Placental epithelial cell (primary cell): ENCODE data around the gene SEZ6.

- CAGE, long polyA plus RNA, result no peak
Observed at GRCh38 chr17:28724880-28725469, 1.1 kb downstream of the TLCD1 start.

- CAGE, long polyA plus RNA, result no peak
Observed at GRCh38 chr17:28871012-28871737, 16.4 kb downstream of the ERAL1 start.

GRCh38 chr17:28895974-28896563, 1.5 kb downstream of the FLOT2 start:
- CAGE, long polyA plus RNA, result no peak

DNA sequence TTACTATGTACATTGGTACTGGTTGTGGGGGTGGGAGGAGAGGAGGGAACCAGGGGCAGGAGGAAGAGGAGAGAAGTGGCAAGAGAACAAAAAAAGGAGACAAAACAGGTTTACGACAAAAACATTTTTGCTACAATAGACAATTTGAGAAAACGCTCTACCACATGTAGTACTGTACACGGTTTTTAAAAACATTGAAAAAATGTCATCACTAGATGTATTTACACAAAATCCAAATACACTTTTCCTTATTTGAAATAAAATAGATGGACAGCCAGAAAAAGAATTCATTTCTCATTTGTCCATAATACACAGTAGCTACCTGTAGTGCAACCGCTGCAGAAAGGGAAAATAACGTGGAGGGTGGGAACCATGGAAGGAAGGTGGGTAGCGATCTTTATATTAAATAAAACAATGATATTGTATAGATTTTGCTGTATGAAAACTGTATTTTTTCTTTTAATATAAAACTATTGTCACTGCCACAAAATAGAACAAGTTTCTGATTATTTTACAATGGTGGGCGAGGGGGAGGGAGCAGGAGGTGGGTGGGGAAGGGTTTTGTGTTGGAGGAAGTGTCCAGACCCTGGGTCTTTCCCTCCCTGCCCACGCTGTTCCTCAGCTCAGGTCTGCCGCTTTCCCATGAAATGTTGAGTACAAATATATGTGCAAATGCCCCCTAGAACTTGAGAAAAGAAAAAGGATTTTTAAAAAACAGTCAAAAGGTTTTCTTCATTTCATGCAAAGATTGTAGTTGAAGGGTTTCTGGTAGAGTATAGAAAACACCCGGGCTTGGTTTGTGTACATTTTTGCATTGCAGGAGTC, 2.6 kb upstream of the DHRS13 start:
- CAGE, long polyA plus RNA, result no peak

DNA sequence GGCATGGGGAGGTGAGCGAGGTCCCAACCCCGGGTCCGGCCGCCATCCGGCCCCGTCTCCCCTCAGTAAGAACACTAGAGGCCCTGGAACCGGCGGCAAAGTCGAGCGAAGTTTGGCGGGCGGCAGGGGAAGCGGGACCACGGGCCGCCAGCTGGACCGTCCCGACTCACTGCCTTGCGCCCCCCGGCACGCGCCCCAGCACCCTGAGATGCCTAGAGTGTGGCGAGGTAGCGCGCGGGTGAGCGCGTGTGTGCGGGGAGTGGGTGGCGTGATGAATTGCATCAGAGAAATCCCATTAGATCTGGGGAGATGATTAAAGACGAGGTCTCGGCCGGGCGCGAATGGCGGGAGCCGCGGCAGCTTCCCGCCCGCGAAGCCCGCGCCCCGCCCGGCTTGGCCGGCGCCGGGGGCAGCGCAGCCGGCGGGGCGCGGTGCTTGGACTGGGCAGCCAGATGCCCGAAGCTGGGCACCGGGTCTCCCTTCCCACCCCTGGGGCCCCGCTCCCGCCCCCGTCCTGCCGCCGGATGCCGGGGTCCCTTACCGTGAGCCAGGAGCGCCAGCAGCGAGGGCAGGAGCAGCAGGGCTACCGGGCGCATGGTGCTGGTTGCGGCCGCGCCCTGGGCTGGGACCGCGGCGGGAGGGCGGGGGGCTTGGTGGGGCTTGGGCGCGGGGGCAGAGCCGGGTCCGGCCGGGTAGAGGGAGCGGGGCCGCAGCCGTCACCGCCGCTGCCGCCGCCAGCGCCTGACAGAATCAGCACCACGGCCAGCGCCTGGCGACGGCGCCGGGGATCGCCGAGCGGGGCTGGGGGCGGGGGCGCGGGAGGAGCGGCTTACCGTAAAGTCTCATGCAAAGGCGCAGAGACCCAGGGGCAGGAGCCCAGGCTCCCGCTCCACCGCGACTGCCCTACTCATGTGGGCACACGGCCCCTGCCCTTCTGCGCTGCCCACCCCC, at the start of gene SEZ6:
SEZ6 (minus strand) TSS at position 760 of the 951 bp plus-strand sequence.
- CAGE, long polyA plus RNA, result no peak

- CAGE, long polyA plus RNA, result no peak
Observed at GRCh38 chr17:29117025-29117438, 63.2 kb downstream of the MYO18A start.

DNA sequence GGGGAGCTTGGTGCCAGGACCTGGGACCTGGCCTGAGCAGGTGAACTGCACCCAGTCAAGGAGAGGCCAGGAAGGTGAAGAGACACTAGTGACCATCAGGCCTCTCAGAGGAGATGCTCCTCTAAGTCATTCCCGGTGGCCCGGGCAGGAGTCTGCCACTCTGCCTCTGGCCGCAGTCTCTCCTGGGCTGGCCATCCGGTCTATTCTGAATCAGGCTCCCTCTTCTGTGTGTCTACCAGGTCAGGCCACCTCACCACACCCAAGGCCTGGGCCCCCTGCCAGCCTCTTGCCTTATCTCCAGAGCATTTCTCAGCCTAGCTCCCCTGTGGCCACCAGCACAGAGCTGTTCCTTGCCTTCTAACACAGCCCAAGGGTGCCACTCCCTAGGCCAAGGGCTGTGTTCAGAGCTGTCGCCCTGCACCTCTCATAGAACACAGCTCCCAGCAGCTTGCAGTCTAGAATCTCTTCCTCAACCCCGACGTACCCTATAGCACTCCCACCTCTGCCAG, 55.3 kb downstream of the MYO18A start:
- CAGE, long polyA plus RNA, result no peak

DNA sequence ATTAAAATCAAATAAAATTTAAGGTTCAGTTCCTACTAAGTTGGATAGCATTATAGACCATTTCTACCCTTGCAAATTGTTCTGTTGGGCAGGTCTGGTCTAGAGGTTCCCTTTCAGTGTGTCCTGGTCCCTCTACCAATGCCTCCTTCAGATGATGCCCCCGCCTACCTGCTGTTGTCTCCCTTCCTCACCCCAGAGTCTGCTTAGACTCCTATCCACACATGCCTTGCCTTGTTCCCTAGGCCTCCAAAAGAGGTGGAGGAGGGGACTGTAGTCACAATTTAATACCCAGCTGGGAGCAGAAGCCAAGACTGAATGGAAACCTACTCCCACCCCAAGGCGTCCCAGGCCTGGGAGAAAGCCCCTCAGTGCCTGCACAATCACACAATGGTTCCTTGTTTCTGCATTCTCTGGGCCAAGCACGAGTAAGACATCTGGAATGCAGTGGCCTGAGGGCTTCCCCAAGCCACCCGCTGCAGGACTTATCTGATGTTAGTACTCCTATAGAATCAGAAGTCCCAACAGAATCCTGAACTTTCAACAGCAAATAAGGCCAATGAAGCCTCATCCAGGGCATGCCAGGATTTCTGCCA, 28.8 kb downstream of the MYO18A start:
- CAGE, long polyA plus RNA, result no peak

GRCh38 chr17:29179130-29179945, 860 bp downstream of the MYO18A start:
- CAGE, long polyA plus RNA, result no peak

GRCh38 chr17:29434034-29434657, 44.0 kb downstream of the TAOK1 start:
- CAGE, long polyA plus RNA, result no peak

GRCh38 chr17:29593800-29594361, 949 bp downstream of the ANKRD13B start:
- CAGE, long polyA plus RNA, result no peak

DNA sequence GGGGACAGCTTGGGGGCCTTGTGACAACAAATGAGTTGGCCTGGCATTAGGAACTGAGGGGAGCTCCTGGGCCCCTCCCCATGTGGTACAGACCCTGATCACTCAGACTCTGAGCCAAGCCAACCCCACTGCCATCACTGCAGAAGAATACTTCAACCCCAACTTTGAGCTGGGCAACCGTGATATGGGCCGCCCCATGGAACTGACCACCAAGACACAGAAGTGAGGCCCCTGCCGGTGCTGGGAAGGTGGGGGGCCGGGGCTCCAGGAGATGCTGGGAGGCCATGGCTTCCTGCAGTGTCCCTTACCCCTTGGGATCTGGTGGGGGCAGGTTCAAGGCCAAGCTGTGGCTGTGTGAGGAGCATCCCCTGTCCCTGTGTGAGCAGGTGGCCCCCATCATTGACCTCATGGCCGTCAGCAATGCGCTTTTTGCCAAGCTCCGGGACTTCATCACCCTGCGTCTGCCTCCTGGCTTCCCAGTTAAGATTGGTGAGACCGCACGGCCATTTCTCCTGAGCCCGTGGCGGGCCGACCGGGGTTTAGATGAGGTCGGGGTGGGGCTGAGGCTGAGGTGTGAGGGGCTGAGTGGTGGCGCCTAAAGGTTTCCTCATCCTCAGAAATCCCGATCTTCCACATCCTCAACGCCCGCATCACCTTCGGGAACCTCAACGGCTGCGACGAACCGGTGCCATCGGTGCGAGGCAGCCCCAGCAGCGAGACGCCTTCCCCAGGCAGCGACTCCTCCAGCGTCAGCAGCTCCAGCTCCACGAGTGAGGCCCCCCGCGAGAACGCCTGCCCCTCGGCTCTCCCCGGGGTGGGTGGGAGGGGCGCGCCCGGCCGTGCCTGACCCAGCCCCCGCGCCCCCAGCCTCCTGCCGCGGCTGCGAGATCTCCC, 10.7 kb downstream of the CORO6 start:
- CAGE, long polyA plus RNA, result no peak

- CAGE, long polyA plus RNA, result no peak
Observed at GRCh38 chr17:29626062-29626981, 3.6 kb upstream of the CORO6 start.

DNA sequence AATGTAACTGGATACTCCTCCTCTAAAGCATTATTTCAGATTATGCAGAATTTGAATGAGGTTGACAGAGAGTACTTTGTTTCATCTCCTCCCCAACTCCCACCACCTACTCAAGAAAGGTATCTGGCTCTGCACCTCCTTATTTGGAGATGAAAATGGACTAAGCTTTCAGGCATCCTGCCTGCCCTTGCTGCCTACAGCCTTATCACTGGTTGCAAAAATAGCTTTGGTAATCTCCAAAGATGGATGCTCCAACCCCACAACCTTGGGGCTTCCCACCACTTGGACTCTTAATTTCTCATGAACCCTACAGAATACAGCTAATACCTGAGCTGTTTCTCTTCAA, 45.2 kb upstream of the CORO6 start:
- CAGE, long polyA plus RNA, result no peak

DNA sequence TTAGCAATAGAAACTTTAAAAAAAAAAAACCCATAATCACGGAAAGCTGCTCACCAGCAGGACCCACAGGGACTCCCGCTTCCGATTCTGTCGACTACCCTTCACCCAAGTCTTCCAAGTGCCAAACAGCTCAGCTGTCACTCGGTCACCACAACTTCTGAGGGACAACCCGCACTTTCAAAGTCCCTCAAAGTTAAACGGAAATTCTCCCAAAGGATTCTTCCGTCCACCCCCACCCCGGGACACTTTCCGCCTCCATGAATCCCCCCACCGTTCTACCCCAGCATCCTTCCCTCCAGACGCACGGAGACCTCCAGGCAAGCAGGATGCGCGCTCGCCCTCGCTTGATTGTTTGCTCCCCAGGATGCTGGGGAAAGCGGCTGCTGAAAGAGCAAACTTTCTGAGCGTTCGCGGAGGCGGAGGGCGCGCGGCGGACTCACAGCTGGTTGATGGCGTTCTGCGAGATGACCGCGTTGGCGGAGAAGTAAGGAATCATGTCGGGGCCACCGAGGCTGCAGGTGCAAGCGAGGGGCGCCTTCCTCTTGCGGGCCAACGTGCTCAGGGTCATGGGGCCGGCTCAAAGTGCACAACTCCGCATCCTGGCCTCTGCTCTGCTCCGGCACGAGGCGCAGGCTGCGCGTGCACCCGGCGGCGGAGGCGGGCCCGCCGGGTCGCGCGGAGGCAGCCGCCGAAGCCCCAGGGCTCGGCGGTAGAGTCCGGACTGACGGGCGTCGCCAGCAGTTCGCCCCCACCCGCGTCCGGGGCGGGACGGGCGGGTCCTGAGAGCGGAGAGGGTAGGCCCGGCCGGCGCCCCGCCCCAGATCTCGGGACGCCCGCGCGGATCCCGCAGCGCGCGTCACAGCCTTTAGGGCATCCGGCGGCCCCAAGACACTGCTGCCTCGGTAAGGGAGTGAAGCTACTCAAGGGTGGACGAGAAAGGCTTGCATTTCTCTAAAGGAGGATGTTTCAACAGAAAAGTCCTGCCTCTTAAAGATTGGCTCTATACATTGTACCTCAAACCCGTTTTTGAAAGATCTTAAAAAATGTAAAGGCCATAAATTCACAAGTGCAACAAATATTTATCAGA, 138.3 kb upstream of the CORO6 start:
- CAGE, long polyA plus RNA, result no peak

- CAGE, long polyA plus RNA, result no peak
Observed at GRCh38 chr17:29930416-29930744, 352 bp upstream of the SSH2 start.

DNA sequence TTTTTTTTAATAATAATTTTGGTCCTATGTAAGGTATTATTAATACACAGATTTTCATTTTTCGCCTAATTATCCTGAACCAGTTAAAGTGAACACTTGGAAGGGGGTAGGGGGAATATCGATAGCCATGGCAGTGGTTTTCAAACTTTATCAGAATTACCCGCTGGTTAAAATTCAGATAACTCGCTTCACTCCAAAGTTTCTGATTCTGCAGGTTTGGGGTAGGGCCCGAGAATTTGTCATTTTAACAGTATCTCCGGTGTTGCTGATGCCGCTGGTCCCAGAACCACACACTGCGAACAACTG, 355 bp upstream of the NSRP1 start:
- CAGE, long polyA plus RNA, result no peak

DNA sequence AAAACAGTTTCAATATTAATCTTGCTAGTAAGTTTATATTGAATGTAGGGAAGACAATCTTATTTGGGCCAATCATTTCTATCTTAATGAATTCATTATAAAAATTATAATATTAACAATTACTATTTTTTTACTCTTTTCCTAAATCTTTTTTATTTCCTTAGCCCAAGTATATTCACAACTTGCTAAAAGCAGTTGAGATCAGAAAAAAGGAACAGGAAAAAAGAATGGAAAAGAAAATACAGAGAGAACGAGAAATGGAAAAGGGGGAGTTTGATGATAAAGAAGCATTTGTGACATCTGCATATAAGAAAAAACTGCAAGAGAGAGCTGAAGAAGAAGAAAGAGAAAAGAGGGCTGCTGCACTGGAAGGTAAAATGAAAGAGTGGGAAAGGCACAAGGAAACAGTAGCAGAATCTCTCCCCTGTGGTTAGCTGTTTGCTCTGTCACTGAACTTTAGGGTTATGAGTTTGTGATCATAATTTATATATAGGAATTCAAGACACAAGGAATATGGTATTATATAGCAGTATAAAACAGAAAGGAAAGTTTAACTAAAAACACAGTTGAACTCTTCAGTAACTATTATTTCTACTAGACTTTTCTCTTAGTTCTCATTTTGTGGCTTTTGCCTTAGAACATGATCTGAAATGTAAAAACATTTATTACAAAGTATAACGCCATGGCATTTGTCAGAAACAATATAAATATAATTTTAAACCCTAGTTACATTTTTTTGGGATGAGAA, 56.4 kb downstream of the SLC6A4 start:
- CAGE, long polyA plus RNA, result no peak

DNA sequence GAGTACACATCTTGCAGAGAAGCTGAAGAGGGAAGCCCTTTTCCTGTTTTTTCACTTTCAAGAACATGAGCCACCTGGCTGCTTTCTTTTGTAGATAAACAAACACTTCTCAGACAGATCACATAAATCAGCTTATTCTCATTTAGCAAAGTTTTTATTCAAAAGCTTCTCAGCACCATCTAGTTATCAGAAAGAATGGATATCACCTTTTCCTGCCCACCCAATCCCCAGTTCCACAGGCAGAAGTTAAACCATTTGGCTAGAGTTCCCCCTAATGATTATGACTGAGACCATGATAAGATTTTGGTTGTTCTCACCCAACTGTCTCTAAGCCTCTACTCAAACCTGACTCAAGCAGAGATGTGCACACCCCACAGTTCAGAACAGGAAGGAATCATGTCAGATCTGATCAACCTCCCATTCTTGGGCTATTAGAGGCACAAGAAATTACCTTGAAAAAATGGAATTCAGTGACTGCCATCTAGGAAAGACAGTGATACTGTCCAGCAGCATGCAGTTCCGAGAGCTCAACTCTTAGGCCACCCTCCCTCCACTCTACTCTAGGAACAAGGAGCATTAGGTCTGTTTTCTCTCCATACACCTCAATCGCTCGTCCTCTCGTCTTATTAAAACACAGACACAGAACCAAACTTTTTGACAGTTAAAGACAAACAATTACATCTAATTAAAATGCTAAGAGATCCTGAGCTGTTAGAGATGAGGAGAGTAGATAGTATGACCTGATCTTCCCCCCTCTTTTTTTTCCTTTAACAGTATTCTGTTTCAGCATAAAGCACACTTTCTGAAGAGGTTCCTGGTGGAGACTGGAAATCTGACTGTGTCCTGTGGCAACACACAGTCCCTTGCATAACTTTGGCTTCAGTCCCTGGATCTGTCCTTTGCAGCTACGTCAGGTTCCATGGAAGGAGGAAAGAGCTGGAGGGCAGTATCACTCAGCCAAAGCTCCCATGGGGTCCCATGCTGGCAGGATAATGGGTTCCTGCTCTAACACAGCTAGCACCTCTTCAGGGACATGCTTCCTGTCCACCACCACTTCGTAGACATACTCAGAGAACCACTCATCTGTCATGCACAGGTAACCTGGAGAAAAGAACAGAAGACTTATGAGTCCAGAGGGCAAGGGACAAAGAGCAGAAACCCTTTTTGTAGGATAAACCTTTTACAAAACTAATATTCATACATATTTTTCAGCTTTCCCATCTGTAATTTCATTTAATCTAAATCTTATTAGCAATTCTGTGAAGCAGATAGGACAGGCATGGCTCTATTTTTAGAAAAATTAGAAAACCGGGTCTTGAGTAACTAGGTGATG, 13.0 kb upstream of the SLC6A4 start:
- CAGE, long polyA plus RNA, result no peak

GRCh38 chr17:30381395-30381829, 2.7 kb downstream of the CPD start:
- CAGE, long polyA plus RNA, result no peak